ENCODE measurements around the gene TUBB2A.

- PRO-cap, 2 experiments: peak in 2 of 2 experiments; most common plus-strand start chr6:3022964 (in 2); most common minus-strand start chr6:3022820 (in 1)
These were observed 23.0 kb downstream of the NQO2 start for GRCh38 chr6:3022618-3023221.

DNA sequence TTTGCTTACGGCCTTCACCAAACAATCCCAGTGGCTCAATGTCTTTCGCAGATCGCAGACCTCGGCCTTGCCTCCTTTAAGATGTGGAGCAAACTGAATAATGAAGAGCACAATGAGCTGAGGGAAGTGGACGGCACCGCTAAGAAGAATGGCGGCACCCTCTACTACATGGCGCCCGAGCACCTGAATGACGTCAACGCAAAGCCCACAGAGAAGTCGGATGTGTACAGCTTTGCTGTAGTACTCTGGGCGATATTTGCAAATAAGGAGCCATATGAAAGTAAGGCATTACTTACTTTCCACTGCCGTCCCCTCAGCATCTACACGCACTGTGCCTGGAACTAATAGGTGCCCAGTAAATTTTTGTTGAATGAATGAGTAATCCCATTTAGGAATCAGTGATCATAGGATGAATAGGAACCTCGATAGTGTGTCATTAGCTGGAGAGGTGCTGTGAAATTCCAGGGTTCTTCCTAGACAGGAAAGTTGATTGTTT is 14.8 kb downstream of the RIPK1 start:
- PRO-cap, 2 experiments: no peak in any of the 2 experiments

DNA sequence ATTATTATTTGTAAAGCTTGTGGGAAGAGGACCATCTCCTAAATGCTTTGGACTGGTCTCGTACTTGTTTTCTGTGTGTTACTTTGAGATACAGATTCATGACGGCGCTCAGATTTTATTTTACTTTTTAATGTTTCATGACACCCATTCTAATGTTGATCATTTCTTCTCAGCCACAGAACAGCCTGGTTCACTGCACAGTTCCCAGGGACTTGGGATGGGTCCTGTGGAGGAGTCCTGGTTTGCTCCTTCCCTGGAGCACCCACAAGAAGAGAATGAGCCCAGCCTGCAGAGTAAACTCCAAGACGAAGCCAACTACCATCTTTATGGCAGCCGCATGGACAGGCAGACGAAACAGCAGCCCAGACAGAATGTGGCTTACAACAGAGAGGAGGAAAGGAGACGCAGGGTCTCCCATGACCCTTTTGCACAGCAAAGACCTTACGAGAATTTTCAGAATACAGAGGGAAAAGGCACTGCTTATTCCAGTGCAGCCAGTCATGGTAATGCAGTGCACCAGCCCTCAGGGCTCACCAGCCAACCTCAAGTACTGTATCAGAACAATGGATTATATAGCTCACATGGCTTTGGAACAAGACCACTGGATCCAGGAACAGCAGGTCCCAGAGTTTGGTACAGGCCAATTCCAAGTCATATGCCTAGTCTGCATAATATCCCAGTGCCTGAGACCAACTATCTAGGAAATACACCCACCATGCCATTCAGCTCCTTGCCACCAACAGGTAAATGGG is 13.0 kb upstream of the BPHL start:
- PRO-cap, 2 experiments: no peak in any of the 2 experiments

GRCh38 chr6:3156692-3157822 is at the start of gene TUBB2A:
TSS of gene TUBB2A (minus strand) at chr6:3157544.
- PRO-cap, 2 experiments: peak in 2 of 2 experiments; most common plus-strand start chr6:3157718 (in 2); most common minus-strand start chr6:3157544 (in 2)

GRCh38 chr6:3159954-3160890 is 2.9 kb upstream of the TUBB2A start:
- PRO-cap, 2 experiments: no peak in any of the 2 experiments

DNA sequence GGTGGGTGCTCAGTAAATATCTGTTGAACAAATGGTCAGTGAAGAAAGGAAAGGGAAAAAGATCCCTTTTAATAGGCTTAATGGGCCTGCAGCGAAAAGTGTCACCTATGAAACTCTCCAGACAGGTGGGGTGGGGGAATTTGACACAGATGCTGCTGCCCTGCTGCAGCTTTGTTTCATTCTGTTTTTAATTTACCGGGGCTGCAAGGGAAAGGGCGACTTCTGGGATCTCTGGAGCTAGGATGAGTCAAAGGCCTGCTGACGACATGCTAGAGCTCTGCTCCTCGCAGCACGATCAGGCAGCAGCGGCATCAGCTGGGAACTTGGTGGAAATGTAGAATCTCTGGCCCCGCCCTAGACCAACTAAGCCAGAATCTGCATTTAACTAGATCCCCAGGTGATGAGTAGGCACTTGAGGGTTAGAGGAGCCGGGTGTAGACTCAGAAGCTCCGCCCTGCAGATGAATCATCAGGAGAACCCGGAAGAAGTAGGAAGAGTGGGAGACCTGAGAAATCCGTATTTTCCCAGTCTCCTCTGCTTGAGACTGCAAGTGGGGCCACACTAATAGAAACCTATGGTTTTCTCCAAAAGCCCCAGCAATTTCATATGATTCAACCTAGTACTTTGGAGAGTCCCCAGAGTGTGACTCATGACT is 18.3 kb downstream of the TUBB2B start:
- PRO-cap, 2 experiments: no peak in any of the 2 experiments

DNA sequence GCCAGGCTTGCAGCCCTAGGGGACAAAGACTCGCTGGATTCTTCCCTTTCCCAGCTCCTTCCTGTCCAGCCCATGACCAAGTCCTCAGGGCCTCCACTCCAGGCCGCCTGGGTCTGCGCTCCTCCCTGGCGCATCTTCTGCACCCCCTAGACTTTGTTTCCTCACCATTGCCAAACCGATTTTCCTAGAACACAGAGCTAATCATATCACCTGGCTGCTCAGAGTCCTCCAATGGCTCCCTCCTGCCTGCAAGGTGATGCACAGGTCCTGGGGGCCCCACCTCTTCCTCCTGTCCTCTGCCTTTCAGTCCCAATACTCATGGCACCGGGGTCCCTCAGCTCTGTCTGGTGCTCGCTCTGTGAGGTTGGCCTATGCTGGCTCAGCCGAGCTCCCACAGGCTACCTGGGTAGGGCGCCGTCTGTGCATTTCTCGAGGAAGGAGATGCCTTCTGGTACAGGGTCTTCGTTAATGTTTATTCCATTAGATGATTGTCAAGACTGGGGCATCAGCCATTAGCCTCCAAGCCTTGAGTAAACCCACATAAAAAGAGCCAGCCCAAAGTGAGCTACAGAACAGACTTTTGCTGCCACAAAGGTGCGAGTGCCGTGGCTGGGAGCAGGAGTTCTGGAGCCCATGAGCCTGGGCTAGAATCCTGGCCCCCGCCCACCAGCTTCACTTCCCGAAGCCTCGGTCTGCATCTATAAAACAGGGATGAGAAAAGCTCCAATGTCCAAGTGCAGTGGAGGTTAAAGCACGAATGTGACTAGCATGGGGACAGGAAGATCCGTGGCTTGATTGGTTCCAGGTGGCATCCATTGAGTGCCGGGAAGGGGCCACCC is 17.8 kb downstream of the PSMG4 start:
- PRO-cap, 2 experiments: no peak in any of the 2 experiments

DNA sequence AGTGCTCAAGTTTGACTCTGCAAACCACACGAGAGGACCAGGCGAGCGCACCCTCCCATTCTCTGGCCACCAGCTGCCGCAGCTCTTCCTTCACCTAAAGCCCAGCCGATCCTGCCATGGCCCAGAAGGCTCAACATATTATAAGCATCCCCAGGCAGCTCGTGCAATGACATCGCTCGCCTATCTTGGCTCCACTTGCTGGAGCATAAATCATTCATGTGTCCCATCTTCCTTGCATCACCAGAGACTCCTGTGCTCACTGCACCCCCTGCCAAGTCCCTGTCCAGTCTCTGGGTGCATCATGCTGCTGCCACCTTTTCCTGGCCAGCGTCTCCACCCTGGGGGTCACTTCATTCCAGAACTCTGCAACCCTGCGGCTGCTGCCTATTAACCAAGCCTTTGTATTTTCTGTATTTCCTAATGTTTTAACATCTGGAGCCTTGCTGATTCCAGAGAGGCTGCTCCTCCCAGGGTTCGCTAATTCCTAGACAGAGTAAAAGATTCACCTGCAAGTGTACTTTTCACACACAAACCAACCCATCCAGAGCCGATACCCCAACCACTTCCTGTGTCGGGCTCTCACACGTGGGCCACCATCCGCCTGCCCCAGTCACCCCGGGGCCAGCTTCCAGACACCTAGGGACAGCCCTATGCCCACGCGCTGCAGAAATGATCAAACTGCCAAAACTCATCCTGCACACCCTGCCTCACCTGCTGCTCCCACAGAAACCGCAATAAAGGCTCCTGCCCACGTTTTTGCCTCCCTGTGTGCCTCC is 59.2 kb downstream of the PSMG4 start:
- PRO-cap, 2 experiments: no peak in any of the 2 experiments

DNA sequence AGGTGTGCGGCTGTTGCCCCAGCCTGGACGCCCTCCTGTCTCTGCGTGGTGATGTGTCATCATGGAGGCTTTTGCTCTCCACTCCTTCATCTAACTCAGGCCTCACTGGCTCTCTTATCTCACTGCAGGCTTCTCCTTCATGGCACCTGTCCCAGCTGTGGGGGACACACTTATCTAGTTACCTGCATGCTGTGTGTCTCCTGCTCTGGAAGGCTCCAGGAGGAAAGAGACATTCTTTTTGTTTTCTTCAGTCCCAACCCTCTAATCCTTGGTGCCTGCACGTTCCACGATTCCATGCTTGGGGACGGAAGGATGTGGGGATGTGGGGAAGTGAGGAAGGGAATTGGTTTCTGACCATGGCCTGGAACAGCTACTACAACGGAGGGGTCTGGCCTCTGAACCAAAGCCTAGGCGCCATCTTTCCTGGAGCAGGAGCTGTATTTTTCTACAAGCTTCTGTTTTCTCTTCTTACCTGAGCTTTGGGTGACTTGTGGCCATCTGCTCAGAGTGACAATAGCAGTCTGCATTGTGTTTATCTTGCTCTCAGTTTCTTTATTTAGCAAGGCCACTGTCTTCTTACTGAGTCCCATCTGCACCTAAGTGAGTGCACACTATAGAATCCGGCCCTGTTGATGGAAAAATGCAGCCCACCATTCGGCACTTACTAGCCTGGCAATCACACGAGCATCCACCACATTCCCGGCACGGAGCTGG is 89.3 kb downstream of the PSMG4 start:
- PRO-cap, 2 experiments: no peak in any of the 2 experiments

DNA sequence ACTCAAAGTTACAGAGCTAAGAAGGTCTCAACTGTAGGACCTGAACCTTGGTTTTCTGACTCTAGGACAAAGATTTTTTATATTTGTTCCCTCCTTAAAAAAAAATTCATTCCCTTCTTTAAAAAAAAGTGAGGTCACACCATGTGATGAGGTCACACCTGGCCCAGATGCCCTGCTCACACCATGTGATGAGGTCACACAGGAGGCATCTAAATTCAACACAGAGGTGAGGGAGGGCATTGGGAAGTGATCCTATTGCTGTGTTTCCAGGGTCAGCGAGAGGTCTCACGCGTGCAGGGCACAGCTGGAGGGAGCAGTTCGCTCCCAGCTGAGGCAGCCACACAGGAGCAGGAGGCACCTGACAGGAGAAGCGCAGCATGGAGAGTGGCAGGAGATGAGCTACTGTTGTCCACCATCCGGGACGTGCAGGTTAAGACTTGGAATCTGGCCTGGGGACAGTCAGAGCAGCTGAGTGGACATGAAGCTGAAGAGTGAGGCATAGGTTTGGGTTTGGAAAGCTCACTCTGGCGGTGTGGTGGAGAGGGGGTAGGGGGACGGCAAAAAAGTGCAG is 92.4 kb downstream of the SLC22A23 start:
- PRO-cap, 2 experiments: no peak in any of the 2 experiments

GRCh38 chr6:3375928-3376753 is 80.7 kb downstream of the SLC22A23 start:
- PRO-cap, 2 experiments: no peak in any of the 2 experiments

DNA sequence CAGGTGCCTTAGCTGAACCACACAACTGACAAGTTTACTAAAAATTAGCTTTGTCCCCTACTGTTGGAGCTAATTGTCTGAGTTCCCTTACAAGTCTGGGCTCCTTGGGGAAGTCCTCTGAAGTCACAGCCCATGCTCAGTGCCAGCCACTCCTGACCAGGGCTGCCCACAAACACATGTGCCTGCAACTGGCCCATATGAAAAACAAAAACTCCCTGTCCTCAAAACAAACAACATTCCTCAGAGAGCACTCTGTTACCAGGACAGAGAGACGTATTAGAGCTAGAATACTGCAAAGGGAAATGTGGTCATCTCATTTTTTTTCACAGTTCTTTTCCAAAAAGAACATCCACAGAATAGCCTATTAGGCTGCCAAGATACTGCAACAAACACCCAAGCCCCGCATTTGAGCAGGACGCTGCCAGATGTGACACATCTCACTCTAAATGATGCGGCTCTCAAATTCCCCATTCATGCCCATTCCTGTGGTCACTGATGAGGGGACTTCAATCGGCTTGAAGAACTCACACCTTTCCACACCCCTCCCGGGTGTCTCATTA is 71.2 kb downstream of the SLC22A23 start:
- PRO-cap, 2 experiments: no peak in any of the 2 experiments

- PRO-cap, 2 experiments: no peak in any of the 2 experiments
These were observed 58.5 kb downstream of the SLC22A23 start for GRCh38 chr6:3398252-3398797.

DNA sequence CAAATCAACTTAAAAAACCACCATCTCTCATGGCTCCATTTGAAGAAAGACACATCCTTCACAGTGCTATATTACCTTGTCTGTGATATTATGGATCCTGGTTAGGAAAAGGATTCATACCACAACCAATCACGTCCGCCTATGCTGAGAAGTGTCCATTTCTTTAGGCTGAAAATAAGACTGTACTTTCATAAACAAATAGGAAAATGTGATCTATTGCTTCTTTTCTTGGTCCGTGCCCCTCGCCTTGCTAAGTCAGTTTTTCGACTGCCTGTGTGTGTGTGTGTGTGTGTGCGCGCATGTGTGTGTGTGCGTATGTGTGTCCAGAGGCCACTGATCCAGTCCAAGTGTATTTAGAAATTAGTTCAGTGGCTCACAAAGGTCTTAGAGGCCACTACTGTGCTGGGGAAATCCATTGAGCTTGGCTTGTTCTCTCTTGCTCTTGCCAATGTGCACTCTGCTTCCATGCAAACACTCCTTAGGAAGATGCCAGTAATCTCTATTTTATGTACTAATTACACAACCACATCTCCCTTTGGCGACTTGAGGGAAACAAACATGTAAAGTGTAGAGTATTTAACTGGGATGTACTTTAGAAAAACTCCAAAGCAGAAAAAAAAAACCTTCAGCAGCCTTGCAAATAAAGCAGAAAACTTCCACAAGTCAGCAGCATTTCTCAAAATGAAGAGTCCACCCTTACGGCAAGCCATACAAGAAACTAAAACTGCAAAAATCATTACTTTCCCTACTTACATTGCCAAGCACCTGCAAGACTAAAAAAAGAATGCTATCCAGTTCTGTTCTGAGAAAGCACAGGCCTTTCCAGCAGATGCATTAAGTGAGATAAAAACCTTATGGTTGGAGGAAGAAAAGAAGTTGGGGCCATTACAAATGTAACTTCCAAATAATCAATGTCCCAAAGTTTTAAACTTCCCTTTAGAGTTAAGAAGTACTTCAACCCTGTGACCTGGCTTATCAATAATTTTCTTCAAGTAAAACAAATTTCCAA is 50.3 kb downstream of the SLC22A23 start:
- PRO-cap, 2 experiments: no peak in any of the 2 experiments

DNA sequence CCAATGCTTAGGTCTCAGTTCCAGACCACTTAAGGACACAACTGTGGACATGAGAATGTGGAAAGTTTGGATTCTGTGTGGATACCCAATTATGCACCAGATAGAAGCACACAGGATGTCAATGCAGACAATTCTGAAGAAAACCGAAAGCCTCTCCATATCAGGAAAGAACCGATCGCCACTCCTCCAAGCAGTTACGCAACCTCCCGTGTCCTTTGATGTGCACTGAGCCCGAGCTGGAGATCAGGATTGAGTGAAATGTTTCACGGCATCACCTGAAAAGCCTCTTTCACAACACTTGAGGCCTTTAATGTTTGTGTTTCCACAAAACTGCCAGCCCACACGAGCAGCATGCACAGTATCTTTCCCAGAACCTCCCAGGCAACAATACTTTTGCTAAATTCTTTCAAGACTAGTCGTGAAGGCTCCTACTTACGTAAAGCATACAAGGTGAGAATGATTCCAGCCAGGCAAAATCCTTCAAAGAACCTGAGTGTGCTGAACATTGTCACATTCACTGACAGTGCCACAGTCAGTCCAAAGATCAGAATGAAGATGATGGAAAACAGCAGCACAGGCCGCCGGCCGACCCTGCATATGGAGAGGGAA is 47.0 kb downstream of the SLC22A23 start:
- PRO-cap, 2 experiments: no peak in any of the 2 experiments

GRCh38 chr6:3457581-3458276 is 879 bp upstream of the SLC22A23 start:
- PRO-cap, 2 experiments: no peak in any of the 2 experiments

DNA sequence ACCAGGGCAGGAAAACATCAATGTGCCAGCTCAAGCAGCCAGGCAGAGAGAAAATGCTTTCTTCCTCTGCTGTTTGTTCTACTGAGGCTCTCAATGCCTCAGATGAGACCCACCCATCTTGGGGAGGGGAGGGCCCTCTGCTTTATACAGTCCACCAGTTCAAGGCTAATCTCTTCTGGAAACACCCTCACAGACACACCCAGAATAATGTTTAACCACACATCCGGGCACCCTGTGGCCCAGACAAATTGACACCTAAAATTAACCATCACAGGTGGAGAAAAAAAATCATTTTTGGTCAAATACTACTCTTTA is 89.3 kb upstream of the SLC22A23 start:
- PRO-cap, 2 experiments: no peak in any of the 2 experiments

DNA sequence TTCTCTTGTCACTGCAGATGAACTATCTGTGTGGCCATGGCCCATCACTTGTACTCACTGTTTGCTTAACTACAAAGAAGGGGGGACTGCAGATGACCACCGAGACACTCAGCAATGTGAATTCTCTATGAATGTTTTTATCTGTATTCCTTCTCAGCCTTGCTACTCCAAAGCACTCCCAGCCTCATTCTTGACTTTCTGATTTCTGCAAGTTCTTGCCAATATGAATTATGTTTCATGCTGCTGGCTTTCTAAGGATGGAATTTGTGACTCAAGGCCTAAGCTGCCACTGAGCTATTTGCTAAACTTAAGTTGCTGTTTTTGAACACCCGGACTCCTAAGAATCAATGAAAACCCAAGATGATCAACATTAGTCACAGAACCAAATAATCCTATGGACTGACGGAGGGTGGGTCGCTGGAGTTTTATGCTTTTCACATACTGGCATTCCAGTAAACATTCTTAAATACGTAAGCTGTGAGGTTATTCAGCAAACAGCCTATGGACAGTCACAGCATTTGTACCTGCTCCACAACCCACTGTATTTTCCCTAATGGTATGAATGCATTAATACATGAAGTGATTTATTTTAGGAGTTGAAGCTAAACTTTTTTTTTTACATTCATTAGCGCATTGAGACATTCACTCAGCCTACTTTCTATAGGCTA is 8.2 kb upstream of the PXDC1 start:
- PRO-cap, 2 experiments: no peak in any of the 2 experiments

- PRO-cap, 2 experiments: no peak in any of the 2 experiments
These were observed 48.0 kb upstream of the FAM50B start for GRCh38 chr6:3801057-3801643.

- PRO-cap, 2 experiments: no peak in any of the 2 experiments
These were observed 8.1 kb upstream of the FAM50B start for GRCh38 chr6:3841096-3841378.

Data from monocyte (primary cell).